Islet of Langerhans (tissue), 1 donor: ENCODE measurements around the genes NR3C1, LARS1 and AFAP1L1.

GRCh38 chr5:143133660-143134216 lies 269.7 kb downstream of the NR3C1 start:
- RRBS, result no CpG with 5 or more reads among the region's 14 CpGs

DNA sequence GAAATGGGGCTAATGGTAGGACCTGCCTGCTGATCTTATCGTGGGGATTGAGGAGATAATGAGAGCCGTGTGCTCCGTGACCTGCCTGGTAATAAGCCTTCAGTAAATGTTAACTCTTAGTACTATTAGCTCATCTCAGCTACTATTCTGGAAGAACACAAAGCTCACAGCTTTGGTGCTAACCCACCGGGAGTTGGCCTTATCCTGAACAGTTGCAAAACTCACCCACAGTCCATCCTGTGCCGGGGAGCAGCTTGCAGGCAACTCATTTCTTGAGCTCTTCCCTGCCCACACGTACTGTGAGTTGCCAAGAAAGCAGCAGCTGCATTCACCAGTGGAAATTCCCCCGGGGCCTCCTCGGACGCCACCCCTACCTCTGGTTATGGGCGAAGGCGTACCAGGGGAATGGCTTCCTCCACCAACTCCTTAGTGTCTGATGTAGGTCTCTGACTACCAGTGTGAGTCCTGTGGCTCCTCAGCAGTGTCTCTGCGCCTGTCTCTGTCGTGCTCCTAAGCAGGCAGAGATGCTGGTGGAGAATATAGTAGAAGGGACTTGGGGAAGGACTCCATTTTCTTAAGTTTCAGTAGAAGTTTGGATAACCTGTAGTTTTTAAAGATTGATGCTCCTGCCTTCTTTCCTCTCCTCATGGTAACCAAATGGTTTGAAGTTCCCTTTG lies 220.0 kb downstream of the NR3C1 start:
- RRBS, result 66% methylated on average over 2 of the region's 13 CpGs

- RRBS, result 2% methylated on average over 30 of the region's 125 CpGs
These were observed at the start of gene NR3C1 for GRCh38 chr5:143403165-143404178. Gene NR3C1 (minus strand): TSS chr5:143403686.

GRCh38 chr5:143409726-143410291 lies 6.3 kb upstream of the NR3C1 start:
- RRBS, result no CpG with 5 or more reads among the region's 5 CpGs

DNA sequence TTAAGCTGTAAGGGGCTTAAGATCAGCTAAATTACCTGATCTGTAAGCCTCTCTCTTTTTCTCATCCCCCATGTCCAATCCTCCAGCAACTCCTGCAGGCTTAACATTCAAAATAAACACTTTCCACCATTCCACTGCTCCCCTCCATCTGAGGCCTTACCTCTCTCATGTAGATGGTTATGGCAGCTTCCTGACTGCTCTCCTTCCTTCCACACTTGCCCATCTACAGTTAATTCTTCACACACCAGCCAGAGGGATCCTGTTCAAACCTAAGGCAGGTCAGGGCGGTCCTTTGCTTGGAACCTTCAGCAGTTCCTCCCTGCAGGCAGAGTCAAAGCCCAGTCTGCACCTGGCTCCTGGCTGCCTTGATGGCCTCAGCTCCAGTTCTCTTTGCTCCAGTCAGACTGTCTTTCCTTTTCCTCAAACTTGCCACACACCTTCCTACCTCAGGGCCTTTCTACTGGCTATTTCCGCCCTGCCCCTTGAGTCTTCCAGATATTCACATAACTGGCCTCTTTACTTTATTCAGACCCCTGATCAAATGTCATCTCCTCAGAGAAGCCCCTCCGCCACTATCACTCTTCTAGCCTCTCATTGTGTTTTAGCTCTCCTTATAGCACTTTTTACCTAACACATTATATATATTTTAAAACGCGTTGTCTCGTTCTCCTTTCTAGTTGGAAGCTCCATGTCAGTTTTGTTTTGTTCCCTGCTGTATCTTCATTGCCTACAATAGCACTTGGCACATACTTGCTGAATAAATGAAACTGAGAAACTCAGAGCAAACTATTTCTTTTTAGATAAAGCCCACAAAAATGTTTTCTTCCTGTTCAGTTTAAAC lies 30.3 kb upstream of the NR3C1 start:
- RRBS, result no CpG with 5 or more reads among the region's 6 CpGs

DNA sequence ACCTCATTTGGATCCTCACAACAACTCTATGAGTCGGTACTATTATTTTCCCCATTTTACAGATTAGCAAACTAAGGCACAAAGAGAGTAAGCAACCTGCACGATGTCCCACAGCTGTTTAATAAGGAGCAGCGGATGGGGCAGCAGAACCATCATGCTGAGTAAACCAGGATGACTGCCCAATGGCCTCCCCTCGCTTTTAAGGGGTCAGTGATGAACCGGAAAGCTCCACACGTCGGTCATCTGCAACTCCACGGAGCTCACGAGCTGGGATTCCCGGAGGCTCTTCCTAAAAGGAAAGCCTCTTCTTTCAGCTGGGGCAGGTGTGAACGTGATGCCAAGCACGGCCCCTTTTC lies 520 bp downstream of the PRELID2 start:
- RRBS, result 5% methylated on average over 6 of the region's 12 CpGs

DNA sequence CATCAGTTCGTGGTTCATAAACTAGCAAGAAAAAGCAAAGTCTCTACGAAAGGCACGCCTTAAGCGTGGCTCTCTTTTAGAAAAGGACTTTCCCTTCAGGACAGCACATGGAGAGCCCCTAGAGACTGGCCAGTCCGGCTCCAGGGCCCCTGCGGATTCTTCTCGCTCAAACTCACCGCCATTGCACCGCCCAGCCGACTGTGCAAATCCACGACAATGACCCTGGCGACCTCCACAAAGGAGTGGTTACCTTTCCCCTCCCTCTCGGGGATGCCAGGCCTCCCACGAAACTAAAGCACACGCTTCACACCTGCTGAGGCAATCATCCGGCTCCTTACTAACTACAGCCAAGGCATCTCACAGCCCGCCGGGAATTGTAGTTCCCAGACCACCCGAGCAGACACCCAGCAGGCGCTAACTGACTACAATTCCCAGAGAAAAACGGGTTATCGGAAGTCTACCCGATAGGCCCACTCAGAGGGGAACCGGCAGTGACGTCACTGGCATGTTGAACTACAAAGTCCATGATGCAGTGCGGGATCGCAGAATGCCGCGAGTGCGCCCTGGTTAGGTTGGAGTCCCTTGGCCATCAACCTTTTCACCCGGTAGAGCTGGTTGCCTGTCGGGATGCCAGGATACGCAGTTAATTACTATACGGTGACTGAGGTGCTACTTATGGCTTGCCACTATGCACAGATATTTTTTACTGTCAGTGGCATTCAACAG lies at the start of gene LARS1:
TSS of gene LARS1 (minus strand) at position 339 of the 726 bp plus-strand sequence.
- RRBS, result 3% methylated on average over 2 of the region's 34 CpGs

- RRBS, result no CpG with 5 or more reads among the region's 10 CpGs
These were observed 153.5 kb upstream of the STK32A start for GRCh38 chr5:147081253-147081748.

GRCh38 chr5:147382507-147383153 lies 127.2 kb downstream of the DPYSL3 start:
- RRBS, result no CpG with 5 or more reads among the region's 4 CpGs

GRCh38 chr5:147479763-147480543 lies 29.9 kb downstream of the DPYSL3 start:
- RRBS, result no CpG with 5 or more reads among the region's 9 CpGs

DNA sequence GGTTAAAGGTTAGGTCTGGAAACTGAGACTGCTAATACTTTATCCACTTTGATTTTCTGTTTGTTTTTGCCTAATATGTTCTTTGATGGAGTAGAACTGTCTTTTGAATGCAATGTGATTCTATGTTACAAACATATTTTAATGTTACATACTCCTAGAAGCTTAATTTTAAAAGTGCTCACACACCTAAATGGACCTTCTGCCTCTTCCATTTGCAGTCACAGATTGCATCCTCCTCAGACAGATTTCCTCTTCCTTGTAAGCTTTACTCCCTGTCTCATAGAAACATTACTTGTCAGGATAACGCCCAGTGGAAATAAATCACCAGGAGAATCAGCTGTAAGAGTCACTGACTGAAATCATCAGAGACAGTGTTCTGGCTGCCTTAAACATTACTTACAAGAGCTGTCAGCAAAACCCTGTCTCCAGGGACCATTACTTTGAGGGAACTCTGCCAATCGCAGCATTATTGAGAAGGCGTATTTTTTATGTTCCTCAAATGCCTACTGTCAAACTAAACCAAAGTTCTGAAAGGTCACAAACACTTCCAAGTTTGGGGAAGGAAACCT lies 5.9 kb downstream of the DPYSL3 start:
- RRBS, result no CpG with 5 or more reads among the region's 3 CpGs

DNA sequence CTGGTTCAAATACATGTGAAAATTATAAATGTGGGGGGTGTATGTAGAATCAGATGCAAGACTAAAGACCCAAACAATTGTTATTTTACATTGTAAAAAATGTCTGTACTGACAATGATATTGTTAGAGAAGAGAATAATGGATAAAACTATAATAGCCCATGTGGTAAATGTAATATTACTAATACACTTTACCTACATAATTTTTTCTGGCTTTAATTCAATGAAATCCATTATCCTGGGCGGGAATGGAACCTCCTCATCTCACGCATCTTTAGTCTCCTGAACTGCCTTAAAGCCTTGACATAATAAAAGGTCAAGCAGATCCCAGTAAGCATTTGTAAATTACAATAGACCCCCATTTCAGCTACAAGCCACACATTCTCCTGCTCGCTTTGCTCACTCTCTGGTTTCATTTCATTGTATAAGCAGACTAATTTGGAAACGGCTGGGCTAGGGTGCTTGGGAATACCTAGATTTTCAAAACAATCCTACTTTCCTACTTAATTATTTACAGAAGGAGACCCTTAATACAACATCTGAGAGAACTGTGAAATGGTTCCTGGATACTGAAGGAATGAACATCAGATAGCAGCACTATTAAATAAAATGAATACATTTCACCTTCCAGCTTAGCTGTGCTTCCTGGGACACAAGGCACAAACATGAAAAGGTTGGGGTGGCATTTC lies 1.6 kb downstream of the JAKMIP2 start:
- RRBS, result no CpG with 5 or more reads among the region's 4 CpGs

- RRBS, result no CpG with 5 or more reads among the region's 2 CpGs
These were observed 6.4 kb downstream of the SPINK5 start for GRCh38 chr5:148070169-148070618.

- RRBS, result no CpG with 5 or more reads among the region's 2 CpGs
These were observed 44.8 kb downstream of the SPINK5 start for GRCh38 chr5:148108552-148108948.

GRCh38 chr5:148452765-148453430 lies 69.1 kb downstream of the FBXO38 start:
- RRBS, result no CpG with 5 or more reads among the region's 6 CpGs

DNA sequence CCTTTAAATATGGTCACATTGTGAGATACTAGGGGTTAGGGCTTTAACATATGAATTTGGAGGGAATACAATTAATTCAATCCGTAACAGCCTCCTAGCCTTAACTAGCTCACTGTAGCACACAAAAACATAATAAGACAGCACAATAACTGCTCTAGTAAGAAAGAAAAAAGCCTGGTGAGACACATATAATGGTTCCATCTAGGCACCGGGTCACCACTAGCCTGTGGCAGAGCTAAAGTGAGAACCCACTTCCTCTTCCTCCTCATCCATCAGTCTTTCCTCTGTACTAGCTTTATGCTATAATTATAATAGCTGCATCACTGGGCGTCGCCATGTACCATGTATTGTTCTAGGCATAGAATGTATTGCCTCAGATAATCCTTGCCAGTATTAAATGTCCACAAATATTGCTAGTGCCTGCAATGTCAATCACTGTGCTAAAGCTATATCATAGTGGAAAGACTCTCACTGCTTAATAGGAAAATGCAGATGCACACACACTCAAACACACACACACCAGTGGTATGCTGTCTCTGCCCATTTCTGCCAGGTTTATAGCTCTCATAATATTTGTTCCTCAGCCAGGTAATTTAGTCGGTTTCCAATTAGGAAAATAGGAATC lies 23.1 kb downstream of the ADRB2 start:
- RRBS, result no CpG with 5 or more reads among the region's 5 CpGs

- RRBS, result no CpG with 5 or more reads among the region's 5 CpGs
These were observed 9.2 kb upstream of the AFAP1L1 start for GRCh38 chr5:149262436-149262829.

DNA sequence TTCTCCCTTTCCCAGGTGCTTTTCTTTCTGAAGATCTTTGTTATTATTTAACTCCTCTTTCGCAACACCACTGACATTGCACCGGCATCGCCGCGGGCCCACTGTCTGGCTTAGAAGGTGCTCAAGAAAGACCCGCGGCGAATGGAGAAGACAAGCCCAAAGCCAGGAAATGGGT lies 496 bp upstream of the AFAP1L1 start:
- RRBS, result no CpG with 5 or more reads among the region's 8 CpGs

DNA sequence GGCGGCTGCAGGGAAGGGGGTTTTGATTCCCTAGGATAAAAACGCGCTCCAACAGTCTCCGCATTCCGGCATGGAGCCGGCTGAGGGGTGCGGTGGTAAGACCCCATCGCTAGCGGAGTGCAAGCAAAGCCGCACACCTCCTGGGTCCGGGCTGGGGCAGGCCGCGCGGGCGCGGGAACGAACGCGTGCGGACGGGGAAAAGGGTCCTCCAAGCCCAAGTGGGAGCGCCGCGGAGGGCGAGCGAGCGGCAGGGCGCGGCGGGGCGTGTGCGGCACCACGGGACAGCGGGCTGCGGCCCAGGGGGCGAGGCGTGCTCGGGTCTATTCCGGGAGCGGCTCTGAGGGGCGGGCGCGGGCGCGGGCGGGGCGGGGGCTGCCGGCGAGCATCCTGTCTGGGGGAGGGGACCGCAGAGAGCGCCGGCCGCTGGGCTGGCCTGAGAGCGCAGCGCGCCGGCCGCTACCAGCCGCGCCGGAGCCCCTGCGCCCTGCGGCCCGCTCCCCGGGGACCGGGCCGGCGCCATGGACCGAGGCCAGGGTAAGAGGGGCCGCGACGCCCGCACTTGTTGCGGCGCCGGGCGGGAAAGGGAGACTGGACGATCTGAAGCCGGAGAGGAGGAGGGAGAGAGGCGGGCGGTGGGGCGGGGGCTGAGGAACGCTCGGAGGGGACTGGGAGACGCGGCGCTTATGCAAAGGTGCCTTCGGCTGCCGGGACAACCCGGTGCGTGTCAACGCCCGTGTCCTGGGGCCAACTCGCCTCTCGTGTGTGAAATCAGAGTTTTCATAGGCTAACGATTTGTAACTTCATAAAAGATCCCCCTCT lies at the start of gene AFAP1L1:
TSS of gene AFAP1L1 (plus strand) at position 409 of the 819 bp plus-strand sequence.
- RRBS, result 5% methylated on average over 43 of the region's 96 CpGs

- RRBS, result no CpG with 5 or more reads among the region's 5 CpGs
These were observed 9.1 kb downstream of the AFAP1L1 start for GRCh38 chr5:149280610-149281247.